ENCODE data around the gene UCP3.

- PRO-cap = no peak
Observed at GRCh38 chr11:73388172-73389272, 12.3 kb downstream of the RELT start.

DNA sequence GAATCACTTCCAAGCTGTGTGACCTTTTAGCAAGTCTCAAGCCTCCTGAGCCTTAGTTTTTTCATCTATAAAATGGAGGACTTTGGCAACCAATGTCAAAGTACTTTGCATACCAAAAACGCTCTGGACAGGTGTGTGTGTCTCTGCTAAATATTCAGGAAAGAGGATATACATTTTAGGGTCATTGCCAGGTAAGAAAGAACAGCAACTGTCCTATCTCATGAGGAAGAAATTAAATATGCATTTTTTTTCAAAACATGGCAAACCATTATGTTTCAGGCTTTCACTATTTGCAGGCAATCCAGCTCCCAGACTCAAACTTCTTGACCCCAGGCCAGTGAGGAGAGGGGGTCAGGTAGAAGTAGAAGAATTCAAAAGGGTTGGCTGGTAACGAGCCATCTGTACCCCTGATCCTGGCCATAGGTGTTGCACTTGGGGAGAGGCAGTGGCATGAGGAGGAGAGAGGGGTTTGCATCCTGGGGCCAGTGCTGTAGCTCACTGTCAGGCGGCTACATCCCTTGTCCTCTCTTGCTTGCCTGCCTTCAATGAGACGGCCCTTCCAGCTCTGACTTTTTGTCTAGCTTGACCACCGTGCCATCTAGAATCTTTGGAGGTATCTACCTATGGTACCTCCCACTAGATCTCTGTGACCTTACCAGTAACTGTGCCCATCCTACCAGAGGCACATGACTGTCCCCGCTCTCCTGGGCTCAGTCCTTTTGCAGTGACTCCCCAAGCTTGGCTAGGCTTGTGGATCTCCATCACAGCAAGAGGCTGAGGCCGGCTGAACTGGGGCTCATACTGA lies 27.0 kb downstream of the RELT start:
- PRO-cap = no peak

GRCh38 chr11:73538227-73539170 lies 59.4 kb downstream of the FAM168A start:
- PRO-cap = no peak

GRCh38 chr11:73864277-73864693 lies 12.4 kb downstream of the COA4 start:
- PRO-cap = no peak

DNA sequence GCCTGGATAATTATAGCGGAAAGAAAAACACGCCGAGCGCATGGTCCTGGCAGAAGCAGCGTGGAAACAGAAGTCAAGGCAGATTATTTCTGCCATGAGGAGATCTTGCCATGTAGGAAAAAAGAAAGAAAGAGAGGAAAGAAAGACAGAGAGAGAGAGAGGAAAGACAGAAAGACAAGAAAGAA lies 1.2 kb upstream of the UCP2 start:
- PRO-cap = no peak

DNA sequence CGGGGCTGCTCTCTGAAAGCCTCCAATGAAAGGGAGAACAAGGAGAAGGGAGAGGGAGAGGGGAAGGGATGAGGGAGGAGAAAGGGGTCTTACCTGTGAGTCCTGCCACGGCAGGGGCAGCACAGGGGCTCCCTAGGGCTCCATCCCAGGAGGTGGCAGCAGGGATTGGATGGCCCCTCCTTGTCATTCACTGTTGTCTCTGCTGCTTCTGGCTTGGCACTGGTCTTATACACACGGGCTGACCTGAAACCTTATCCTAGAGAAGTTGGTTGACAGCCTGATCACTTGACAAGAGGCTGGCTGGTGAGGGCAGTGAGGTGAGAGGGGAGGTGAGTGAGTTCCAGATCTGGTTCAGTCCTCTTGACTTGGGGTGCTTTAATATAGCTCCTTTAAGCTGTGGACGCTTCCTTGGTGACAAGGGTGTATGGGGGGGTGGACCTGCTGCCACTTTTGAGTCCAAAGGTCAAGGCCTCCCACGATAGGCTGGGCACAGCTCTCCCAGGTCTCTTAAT lies at the start of gene UCP3:
UCP3 (minus strand) TSS at position 201 of the 512 bp plus-strand sequence.
- PRO-cap = no peak

DNA sequence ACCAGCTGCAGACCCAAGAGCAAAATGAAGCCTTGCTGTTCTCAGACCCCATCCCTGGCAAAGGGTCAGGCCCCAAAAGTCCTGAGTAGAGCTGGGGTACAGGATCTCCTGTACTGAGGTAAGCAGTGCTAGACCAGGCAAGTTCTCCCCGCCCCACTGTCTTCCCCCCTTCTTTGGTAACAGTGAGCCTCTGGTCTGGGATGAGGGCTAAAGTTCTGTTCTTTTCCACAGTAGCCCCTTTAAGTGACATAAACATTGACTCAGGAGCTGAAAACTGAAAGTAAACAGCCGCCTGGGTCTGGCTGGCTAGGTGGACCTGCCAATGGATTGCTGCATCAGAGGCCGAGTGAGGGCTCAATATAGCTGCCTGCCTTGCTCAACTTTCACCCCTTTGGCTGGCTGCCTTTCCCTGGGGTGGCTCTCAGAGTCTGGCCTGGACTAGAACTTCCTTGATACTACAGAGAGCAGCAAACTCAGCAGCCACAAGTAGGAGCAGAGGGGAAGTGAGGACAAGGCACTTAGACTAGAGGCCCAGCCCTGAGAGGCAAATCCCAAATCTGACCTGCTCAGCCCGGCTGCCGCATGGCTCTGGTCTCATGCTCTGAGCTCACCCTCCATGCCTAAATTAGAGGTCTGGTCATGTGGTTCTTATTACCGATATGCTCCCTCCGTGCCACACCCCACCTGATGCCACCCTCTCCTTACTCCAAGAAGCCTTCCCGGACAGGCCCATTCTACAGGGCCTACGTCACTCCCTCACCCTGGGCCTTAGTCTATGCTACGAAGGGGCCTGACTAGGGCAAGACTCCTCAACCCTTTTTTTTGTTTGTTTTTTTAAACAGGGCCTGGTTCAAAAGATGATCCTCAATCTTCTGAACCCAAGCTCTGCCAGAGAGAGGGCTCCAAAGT lies 9.6 kb upstream of the UCP3 start:
- PRO-cap = unidirectional peak, plus-strand start at position 554 of the sequence

- PRO-cap = no peak
Observed at GRCh38 chr11:74403606-74403973, 5.4 kb upstream of the PGM2L1 start.

- PRO-cap = bidirectional peak, plus-strand start at chr11:74467190, minus-strand start at chr11:74467214
Observed at GRCh38 chr11:74466502-74467390, 603 bp downstream of the KCNE3 start.

GRCh38 chr11:74682332-74682732 lies 48.9 kb downstream of the CHRDL2 start:
- PRO-cap = no peak

- PRO-cap = bidirectional peak, plus-strand start at chr11:74697195, minus-strand start at chr11:74697030
Observed at GRCh38 chr11:74696755-74697434, 34.3 kb downstream of the CHRDL2 start.

DNA sequence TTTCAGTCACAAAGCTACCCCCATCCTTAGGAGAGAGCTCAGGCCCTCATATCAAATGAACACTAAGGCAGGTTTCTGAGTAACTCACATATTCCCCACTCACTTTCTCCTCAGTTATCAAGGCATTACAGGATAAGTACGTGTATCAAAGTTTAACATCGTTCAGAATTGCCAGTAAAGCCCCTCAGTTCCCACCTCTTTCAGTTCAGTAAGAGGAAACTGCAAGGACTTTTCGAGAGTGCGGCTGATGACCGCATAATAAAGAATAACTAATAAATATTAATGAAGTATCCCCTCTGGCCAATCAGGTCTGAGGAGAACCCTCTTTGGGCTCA lies 246 bp upstream of the RNF169 start:
- PRO-cap = bidirectional peak, plus-strand start outside the sequence, minus-strand start at position 202 of the sequence

DNA sequence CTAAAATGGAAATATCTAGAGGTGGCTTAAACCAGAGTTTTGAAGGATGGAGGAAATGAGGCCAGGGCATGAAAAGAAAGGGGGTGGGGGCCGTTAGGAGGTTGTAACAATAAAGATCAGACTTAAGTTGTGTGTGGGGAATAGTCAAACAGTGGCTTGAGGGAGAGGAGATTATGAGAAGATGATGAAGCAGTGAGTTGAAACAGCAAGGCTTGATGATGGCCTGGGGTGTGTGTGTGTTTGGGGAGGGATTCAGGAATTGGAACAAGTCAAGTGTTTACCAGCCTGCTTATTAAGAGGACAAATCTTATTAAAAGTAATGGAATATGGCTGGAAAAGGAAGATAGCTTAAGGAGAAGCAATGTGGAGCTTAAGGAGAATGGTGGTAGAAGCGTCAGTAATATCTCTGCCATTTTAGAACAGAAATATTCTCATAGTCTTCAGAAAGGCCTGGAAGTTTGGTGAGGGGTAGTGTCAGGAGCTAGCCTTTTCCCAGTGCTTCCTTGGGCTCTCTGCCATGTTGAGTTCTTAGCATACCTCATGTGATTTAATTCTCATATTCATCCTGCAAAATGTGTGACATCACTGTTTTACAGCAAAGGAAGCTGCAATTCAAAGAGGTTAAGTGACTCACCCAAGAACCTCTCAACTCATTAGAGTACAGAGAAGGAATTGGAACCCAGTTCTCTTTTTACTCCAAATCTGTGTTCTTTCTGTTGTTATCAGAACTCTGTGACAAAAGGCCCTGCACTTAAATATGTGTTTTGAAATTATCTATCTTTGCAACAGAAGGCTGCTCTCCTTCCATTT lies 71.9 kb downstream of the RNF169 start:
- PRO-cap = no peak

DNA sequence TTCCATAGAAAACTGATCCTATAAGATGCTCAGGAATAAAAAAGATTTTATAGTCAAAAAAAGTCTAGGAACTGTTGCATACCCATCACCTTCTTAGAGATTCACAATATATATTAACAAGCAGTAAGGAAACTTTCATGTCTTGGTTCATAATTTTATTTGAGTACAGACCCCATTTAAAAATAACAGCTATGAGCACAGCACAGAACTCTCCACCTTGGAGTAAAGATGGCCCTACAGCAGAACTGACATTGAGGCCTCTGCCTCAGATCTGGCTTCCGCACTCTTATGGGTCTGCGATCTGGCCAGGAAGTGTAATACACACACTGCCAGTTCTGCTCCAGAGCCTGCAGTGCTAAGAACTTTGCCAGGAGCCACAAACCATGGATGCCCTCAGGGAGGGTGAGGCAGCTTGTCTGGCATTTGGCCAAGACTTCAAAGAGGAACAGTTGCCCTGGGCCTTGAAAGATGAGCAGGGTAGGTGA lies 47.0 kb downstream of the NEU3 start:
- PRO-cap = no peak

DNA sequence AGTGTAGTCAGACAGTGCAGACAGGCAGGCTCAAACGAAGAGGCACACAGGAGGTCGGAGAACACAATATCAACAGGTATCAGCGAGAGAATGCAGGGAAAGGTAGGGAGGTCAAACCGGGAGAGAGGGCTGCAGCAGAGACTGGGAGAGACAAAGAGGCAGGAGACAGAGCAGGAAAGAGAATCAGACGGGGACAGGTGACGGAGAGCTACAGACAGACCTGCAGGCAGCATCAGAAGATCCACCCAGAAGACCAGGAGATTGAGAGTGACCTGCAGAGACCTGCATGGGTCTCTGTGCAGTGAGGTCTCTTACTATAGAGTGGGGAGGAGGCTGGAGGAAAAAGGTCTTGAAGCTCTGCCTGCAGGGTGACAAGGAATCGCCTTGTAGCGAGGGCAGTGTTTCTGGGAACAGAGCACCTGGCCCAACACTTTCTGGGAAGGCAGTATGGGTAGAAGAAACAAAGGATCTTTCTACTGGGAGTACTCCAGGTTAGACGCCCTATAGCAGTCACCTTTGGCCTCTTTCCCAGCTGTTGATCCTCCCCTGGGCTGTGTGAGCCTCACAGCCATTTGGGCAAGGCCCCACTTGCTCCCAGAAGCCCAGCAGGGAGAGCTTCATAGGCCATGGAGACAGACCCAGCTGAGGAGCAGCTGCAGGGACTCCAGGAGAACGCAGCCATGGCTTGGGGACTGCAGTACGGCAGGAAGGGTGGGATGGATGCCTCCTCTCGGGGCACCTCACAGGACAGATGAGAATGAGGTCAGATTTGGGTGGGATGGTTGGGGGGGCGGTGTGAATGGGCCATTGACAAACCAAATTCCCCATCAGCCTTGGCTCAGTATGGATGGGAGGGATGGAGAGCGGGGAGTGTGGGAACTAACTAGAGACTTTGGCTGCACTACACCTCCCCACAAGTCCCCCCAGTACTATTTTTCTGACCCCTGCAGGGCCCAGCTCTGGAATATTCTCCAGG lies 1.1 kb downstream of the SLCO2B1 start:
- PRO-cap = unidirectional peak, plus-strand start at position 186 of the sequence

DNA sequence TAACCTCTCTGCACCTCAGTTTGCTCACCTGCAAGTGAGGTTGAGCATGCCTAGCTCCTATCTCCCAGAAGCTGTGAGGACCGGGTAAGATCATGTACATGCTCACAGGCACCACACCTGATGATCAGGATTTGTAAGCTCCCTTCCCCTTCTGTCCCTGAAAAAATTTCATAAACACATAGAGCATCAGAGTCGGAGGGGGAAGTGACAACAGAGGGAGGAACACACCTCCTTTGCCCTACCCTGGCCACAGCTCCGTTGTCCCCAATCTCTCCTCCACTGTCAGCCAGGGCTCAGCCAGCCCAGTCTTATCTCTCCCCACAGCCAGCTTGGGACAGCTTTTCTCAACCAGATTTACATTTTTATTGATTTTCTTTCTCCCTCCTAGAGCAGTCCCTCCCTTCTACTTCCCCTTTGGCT lies 32.2 kb upstream of the TPBGL start:
- PRO-cap = unidirectional peak, plus-strand start at position 192 of the sequence

DNA sequence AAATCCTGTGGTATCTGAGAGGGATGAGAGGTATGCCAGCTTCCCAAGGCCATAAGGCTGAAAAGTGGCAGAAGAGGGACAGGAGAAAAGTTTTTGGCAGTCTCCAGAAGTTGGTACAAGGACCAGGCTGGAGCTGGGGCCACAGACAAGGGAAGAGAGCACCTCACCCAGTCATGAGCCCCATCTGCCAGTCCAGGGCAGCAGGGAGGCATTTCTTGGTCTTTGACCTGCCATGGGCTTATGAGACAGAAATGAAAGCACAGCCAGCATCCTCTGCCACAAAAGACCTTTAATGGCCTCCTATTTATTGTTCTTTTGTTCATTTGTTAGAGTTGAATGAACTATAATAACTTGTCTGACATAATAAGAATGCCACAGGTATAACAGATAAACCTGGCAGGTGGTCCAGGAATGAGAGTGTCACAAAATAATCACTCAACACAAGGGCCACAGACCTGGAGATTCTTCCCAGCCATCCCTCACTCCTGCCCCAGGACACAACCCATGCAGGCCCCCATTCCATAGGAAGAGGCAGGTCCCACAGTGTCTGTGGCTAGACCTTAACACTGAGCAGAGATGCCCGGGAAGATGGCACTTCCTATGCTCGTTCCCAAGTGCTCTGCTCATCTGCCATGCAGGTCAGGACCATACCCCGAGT lies 19.4 kb downstream of the TPBGL start:
- PRO-cap = unidirectional peak, minus-strand start at position 288 of the sequence

DNA sequence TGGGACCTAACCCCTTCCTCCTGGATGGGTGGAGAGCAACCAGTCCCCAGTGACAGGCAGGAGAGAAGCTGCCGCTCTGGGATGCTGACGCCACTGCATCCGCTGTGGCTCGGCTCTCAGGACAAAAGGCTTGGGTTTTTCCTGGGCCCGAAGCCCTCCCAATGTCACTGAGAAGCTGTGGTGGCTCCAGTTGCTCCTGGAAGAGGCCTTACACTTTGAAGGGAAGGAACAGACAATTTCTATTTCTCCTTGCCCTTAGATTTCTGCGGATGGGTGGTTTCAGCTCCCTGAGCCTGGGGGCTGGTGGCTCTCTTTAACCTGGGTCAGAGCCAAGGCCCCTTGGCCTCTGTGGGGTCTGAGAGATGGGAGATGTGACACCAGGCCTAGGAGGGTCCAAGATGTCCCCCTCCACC lies 21.3 kb downstream of the TPBGL start:
- PRO-cap = no peak

- PRO-cap = no peak
Observed at GRCh38 chr11:75263706-75264178, 23.2 kb downstream of the TPBGL start.

GRCh38 chr11:75429554-75430927 lies 3.0 kb downstream of the KLHL35 start:
- PRO-cap = unidirectional peak, plus-strand start at chr11:75430058; unidirectional peak, plus-strand start at chr11:75430297